Cerebral cortex (tissue), 2 donors: ENCODE measurements around a stretch of chr2.

DNA sequence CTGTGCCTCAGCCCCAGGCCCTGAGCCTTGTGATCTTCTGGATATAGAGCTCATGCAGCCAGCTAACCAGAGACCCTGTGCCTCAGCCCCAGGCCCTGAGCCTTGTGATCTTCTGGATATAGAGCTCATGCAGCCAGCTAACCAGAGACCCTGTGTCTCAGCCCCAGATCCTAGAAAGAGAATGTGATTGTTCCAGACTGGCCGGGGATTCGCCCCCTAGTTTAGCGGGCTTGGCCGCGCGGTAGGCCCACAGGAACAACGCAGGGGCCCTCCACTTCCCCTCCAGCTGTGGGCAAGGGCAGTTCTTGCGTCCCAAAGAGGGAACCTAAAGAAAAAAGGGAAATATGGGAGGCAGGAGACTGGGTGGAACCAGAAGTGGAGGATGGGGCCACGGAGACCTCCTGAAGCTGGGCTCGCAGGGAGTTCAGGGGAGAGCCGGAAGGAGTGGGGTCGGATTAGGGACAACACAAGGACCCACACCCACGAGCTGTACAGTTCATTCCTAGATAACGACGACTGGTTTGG lies 18.1 kb downstream of the GNLY start:
- PRO-cap, 2 experiments, result peak in 1 of 2 experiments; most common plus-strand start position 372 of the sequence (in 1); most common minus-strand start position 288 of the sequence (in 1)

- PRO-cap, 2 experiments, result no peak in any of the 2 experiments
These were observed 10.2 kb upstream of the ATOH8 start for GRCh38 chr2:85743454-85744129.

DNA sequence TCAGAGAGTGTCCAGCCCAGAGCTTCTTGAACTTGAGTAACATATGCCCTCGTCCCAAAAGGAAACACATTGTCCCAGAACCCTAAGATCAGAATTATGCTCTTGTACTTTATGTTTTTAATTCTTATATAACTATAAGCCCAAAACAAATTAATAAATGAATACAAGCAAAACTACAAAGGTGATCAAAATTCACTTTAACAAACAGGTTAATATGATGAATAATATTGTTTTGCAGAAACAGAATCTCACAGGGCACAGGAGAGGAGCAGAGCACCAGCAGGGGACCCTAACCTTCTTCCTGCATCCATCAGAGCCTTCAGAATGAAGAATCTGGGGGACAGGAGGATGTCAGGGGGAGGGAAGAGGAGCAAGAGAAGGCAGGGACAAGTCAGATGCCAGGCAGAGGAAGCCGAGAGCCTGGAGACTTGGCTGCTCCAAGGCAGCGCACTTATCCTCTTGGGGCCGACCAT lies 7.8 kb upstream of the ATOH8 start:
- PRO-cap, 2 experiments, result no peak in any of the 2 experiments

DNA sequence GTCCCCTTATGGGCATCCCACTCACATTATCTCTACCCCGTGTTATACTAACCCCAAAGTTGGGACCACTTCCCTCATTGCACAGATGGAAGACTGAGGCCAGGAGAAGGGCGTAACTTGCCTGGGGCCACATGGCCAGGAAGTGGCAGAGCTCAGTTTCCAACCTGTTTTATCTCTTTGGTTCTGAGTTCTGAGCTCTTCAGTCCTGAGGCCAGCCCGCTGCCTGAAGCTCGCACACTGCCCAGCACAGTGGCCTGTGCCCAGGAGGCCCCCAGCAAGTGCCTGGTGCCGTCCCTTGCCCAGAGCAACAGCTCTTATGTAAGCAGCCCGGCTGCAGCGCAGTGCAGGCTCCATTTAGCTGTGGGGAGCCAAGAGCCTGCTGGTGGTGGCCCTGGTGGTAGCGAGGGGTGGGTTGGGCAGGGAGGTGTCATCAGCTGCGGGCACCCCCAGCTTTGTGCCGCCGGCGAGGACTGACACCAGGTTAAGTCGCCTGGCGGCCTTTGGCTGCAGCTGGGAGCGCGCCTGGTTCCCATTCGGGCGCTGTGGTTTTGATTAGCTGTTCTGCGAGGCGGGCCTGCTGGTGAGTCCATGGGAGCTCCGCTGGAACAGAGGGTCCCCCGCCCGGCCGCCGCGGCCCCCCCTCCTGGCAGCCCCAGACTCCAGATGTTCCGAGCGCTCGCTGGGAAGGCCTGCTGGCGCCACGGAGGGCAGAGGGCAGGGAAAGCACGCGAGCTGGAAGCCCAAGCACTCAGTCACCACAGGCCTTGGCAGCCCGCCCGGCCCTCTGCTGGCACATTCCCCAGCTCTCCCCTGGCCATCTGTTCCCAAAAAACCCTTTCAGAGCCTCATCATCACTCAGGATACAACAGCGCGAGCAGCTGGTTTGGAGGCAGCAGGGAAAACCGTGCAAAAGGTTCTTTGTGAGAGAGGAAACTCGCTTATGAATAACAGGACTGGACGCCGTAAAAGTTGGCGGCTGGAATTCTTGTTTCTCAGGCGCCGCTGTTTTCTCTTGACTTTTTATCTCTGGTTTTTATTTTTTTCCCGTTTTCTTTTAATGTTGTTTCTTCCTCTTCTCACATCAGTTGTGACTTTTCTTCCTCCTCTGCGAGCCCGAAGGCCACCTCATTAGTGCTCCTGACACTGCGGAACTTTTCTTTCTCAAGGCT lies 18.4 kb downstream of the ATOH8 start:
- PRO-cap, 2 experiments, result peak in 1 of 2 experiments; most common plus-strand start position 357 of the sequence (in 1); most common minus-strand start position 239 of the sequence (in 1)

DNA sequence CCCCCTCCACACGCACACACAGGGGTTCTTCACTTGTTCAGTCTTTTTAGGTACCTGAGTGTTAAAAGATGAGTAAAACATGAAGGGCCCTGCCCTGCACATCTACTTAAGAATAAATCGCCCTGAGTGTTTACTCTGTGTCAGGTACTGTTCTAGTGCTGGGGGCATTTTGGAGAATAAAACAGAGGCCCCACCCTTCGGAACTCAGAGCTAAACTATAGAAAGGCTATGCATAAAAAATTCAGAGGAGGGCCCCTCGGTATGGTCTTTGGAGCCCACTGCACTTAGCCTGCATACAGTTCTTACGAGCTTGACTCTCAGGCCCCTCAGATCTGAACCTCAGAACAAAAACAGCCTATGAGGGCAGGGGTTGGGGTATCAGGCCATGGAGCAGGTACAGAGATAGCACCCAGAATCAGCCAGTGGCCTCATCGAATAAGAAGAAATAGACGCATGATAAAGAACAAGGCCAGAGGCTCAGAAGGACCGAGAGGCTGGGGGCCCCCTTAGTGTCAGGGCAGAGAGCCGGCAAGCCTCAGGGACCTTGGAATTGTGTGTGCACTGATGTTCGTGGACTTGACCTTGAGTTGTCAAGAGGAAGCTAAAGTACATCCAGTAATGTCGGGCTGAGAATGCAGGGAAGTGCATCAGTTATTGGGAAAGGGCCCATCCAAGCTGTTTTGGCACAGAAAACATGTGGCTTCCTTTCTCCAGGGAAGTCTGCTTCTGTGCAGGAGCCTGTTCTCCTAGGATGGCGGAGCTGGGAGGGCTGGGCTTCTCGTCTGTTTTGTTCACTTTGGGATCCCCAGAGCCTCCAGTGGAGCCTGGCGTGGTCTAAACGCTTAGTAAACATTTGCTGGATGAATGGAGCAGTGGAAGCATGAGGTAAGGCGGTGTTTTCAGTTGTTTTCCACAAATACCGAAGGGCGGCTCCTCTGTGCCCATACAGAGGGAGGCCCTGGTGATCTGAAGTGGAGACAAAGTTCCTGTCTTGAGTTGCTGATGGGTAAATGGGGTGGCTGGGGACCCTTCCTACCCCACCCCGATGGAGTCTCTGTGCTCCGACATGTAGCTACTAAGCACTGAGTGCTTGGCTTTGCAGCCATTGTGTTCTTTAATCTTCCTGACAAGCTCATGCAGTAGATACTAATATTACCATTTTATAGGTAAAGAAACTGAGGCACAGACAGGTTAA lies 23.6 kb downstream of the ATOH8 start:
- PRO-cap, 2 experiments, result no peak in any of the 2 experiments

GRCh38 chr2:85796228-85797136 lies 42.7 kb downstream of the ATOH8 start:
- PRO-cap, 2 experiments, result peak in 1 of 2 experiments; most common plus-strand start chr2:85796930 (in 1); most common minus-strand start chr2:85796623 (in 1)

GRCh38 chr2:85954831-85955730 lies 66.3 kb upstream of the ST3GAL5 start:
- PRO-cap, 2 experiments, result no peak in any of the 2 experiments

- PRO-cap, 2 experiments, result no peak in any of the 2 experiments
These were observed 107.9 kb downstream of the POLR1A start for GRCh38 chr2:85997736-85998333.

DNA sequence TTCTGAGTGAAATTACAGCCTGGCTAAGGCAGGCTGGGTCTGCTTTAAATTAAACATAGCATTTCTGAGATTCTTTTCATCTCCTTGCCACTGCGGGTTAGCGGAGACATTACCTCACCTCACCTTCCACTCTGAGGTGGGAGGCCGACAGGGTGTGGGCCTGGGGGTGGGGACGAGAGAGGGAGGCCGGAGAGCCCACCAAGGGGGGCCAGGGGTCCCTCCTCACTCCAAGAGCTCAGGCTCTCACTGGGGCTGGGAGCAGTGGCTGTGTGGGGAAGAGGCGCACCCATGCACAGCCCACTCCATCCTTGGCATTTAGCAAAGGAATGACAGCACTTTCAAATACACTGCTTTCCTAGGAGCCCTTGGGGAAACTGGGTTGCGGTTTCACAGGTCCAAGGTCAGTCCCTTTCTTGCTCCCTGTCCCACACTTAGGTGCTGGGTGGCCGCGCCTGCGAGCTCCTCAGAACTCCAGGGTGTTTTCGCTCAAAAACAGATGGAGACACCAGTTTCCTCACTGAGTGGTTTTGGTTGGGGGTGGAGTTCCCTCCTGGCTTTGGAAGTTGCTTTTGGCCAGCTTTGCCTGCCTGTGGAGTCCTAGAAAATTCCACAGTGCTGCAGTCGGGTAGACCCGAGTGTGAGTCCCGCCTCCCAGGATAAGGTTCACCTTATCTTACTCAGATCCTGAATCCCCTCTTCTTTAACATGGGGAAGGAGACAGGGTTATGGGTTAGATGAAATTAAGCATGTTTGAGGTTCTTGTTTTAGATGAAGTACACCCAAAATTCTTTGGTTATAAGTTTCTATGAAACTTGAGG lies 107.1 kb downstream of the POLR1A start:
- PRO-cap, 2 experiments, result no peak in any of the 2 experiments

- PRO-cap, 2 experiments, result no peak in any of the 2 experiments
These were observed 37.6 kb downstream of the POLR1A start for GRCh38 chr2:86068001-86068605.

DNA sequence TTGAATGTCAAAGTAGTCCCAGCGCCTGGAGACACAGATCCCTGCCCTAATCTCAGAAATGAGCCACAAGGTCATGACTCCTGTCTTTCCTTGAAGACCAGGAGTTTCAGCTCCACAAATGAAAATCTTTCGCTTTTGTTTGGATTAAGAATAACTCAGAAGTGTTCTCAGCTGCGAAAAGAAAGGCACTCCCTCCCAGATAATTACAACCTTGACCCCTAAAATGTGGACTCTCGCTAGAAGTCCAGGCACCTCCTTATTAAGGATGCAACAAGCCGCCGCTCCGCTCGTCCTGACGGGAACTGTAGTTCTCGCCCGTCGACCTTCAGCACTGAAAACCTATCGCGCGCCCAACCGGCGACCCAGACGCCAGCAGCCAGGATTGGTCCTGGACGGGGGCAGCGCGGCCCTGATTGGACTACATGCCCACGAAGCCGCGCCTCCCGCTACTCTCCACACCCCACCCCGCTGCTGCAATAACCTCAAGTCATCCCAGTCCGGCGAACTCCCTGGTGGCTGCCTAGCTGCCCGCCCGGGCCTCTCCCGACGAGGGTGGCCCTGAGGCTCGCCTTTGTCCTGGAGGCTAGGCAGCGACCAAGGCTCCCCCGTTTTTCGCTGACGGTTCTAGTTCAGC lies 475 bp downstream of the IMMT start:
- PRO-cap, 2 experiments, result peak in 1 of 2 experiments; most common plus-strand start position 485 of the sequence (in 1); most common minus-strand start position 333 of the sequence (in 1)

GRCh38 chr2:86223129-86224109 lies 24.2 kb downstream of the MRPL35 start:
- PRO-cap, 2 experiments, result peak in 1 of 2 experiments; most common plus-strand start chr2:86223418 (in 1); most common minus-strand start chr2:86223219 (in 1)

DNA sequence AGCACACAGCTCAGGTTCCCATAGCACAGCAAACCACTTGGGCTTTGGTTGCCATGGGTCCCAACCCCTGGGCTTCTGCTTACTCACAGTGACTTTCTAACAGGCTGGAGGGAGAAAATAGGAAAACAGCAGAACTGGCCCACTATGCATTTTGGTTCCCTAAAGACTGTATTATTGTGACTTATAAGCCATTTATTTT lies 46.7 kb downstream of the REEP1 start:
- PRO-cap, 2 experiments, result no peak in any of the 2 experiments

DNA sequence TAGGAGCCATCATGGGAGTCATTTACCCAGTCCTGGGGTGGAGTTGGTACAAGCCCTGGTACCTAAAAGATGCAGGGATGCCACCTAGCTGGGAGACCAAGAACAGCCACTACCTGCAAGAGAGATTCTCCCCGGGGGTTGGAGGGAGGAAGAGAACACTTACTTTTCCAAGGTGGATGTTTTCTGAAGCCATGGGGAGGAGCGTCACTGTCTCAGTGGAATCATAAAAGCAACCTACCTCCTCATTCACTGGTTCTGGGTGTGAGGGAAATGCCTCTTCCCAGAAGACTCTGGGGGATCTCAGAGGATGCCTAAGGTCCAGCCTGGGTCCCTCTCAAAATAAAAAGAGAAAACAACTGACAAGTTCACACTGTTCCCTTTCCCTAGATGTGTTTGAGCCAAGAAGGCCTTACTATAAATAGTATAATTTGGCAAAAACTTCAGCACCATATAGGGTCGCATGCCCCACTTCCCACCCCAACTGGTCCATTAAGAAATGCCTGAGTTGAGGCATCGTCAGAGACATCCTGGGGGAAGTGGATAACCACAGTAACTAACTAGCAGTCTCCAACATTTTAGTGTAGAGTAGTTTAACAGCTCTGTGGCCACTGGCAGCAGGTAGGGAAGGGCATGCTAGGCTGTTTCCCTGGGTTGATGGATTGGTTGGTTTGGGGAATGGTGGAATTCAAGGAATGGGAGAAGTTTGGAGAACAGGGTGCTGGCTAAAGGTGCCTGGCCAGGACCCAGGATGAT lies 39.7 kb downstream of the REEP1 start:
- PRO-cap, 2 experiments, result no peak in any of the 2 experiments

GRCh38 chr2:86474819-86475577 lies 33.8 kb downstream of the KDM3A start:
- PRO-cap, 2 experiments, result no peak in any of the 2 experiments

GRCh38 chr2:86528970-86529522 lies 34.2 kb downstream of the CHMP3 start:
- PRO-cap, 2 experiments, result no peak in any of the 2 experiments

GRCh38 chr2:86627962-86628683 lies 4.5 kb upstream of the RNF103 start:
- PRO-cap, 2 experiments, result no peak in any of the 2 experiments

GRCh38 chr2:86753081-86753743 lies 33.1 kb downstream of the RMND5A start:
- PRO-cap, 2 experiments, result no peak in any of the 2 experiments

- PRO-cap, 2 experiments, result no peak in any of the 2 experiments
These were observed 6.9 kb downstream of the CD8A start for GRCh38 chr2:86783638-86784397.

- PRO-cap, 2 experiments, result no peak in any of the 2 experiments
These were observed 4.6 kb downstream of the CD8A start for GRCh38 chr2:86785939-86786753.